ENCODE results near the genes ZDHHC11B and TERT.

- PRO-cap, result no peak
These were observed 20.2 kb upstream of the LRRC14B start for GRCh38 chr5:170898-171676.

DNA sequence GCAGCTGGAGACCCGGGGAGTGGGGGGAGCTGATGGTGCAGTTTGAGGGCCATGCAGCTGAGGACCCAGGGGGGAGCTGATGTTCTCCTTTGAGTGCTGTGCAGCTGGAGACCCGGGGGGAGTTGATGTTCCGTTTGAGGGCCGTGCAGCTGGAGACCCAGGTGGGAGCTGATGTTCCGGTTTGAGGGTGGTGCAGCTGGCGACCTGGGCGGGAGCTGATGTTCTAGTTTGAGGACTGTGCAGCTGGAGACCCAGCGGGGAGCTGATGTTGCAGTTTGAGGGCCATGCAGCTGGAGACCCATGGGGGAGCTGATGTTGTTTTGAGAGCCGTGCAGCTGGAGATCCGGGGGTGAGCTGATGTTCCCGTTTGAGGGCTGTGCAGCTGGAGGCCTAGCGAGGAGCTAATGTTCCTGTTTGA lies 14.6 kb downstream of the PDCD6 start:
- PRO-cap, result no peak

DNA sequence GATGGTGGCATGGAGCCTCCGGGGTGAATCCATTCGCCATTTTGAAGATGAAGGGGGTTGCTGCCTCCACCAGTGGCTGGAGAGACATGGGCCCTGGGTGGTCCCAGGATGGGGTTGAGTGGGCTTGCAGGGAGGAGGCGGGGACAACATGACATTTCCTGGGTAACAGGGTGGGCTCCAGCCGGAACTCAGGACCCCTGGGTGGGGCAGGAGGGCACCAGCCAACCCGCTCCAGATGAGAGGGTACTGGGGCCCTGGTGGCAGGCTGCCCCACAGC lies 55.7 kb downstream of the AHRR start:
- PRO-cap, result no peak

DNA sequence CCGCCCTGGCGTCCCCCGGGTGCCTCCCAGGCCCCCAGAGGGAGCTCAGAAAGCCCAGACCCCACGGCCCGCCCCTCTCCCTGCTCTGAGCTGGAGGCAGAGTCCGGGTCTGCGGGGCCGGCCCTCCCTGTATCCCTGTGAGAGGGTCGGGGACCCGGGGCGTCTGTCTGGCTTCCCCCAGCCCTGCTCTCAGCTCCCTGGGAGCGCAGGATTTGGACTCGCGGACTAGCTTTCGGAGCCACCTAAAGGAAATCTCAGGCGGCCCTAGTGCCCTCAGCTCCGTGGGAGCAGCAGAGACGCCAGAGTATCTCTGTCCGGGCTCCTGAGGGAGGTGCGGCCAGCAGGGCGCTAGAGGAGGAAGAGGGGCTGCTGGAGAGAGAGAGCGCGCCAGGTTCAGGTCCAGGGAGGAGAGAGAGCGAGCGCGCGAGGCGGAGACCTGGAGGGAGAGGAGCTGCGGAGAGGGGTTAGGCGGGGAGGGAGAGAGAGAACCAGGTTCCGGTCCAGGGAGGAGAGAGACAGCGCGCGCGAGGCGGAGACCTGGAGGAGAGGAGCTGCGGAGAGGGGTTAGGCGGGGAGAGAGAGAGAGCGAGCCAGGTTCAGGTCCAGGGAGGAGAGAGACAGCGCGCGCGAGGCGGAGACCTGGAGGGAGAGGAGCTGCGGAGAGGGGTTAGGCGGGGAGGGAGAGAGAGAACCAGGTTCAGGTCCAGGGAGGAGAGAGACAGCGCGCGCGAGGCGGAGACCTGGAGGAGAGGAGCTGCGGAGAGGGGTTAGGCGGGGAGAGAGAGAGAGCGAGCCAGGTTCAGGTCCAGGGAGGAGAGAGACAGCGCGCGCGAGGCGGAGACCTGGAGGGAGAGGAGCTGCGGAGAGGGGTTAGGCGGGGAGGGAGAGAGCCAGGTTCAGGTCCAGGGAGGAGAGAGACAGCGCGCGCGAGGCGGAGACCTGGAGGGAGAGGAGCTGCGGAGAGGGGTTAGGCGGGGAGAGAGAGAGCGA lies 31.0 kb downstream of the EXOC3 start:
- PRO-cap, result no peak

- PRO-cap, result no peak
These were observed 5.5 kb downstream of the SLC9A3 start for GRCh38 chr5:518653-519267.

GRCh38 chr5:532471-533252 lies 8.4 kb upstream of the SLC9A3 start:
- PRO-cap, result no peak

DNA sequence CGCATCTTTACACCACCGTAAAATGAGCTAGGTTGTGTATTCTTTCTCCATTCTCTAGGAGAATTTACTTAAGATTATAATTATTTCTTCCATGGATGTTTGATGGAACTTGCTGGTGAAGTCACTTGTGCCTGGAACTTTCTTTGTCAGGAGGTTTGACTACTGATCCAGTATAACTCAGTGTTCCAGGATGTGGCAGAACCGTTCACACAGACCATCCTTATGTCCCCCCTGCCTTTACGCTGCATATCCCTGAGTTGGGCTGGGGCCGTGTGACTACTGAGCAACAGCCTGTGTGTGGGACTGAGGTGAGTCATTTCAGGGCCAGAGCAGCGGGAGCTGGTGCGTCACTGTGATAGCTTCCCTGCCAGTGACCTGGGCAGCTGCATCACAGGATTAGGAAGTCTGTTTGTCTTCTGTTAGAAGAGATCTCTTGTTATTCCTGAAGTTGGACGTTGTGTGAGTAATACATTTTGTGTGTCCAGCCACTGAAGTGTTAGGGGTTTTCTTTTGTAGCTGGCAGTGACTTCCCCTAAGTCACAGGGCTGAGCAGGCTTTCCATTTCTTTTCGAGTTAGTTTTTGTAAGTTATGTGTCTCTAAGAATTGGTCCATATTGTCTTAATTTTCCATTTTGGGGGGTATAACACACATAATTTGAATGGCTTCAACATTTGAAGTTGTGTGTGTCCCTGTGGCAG lies 35.6 kb downstream of the TPPP start:
- PRO-cap, result no peak

DNA sequence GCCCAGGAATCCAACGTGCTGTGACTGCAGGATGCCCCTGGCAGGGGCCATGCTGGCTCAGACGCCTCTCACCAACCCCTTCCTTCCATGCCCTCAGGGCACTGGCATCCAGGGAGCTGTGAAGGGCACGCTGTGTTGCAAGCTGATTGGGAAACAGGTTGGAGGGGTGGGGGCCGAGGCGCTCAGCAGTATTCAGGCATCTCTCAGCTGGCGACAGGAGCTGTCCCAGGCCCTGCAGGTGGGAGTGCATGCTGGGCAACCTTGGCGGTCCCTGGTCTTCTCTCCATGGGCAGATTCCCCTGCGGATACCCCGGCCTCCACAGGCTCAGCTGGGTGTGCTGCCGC lies 9.6 kb downstream of the TPPP start:
- PRO-cap, result no peak

DNA sequence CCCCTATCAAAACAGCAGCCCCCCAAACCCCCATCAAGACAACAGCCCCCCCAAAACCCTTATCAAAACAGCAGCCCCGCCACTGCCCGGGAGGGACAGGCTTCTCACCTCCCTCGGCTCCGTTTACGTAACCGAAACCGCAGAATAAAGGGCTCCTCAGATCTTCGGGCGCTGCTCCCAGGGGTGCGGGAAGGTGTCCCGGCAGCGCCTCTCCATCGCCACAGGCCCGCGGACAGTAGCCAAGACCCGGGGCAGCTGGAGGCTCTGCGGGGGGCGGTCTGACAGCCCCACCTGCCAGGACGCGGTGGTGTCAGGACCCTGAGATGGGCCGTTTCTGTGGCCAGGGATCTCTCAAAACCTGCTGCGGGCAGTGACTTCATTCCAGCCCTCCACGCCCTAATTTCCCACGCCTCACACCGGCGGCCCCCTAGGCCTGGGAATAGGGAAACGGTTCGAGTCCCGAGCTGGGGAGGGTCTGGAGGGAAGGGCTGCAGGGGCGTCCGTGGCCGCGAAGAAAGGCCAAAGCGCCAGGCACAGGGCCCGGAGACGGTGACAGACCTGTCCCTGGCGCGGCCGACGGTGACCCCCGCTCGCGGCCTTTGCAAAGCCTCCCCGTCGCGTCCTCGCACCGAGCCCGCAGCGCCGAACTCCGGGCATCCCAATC lies 567 bp downstream of the TPPP start:
- PRO-cap, result no peak

DNA sequence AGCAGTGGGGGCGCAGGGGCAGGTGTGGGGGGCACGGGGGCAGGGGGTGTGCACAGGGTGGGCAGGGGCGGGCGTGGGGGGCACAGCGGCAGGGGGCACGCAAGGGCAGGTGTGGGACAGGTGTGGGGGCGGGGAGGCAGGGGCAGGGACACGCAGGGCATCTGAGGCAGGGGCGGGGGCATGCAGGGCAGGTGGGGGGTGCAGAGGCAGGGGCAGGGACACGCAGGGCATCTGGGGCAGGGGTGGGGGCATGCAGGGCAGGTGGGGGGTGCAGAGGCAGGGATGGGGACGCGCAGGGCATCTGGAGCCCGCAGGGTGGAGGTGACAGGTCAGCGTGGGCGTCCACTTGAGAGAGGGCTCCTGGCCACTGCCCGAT lies 33.2 kb downstream of the ZDHHC11B start:
- PRO-cap, result no peak

- PRO-cap, result bidirectional peak, plus-strand start at chr5:784862, minus-strand start at chr5:784715
These were observed at the start of gene ZDHHC11B for GRCh38 chr5:784487-785333. Gene ZDHHC11B (minus strand): TSS chr5:784729.

DNA sequence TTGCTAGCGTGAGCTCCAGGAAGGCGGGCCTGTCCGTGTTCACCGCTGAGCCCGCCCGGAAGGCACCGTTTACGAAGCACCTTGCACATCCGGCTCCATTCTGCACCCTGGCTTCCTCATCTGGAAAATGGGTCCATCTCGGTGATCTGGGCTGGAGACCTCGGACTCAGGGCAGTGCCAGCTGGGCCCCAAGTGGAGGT lies 52.5 kb upstream of the NKD2 start:
- PRO-cap, result no peak

DNA sequence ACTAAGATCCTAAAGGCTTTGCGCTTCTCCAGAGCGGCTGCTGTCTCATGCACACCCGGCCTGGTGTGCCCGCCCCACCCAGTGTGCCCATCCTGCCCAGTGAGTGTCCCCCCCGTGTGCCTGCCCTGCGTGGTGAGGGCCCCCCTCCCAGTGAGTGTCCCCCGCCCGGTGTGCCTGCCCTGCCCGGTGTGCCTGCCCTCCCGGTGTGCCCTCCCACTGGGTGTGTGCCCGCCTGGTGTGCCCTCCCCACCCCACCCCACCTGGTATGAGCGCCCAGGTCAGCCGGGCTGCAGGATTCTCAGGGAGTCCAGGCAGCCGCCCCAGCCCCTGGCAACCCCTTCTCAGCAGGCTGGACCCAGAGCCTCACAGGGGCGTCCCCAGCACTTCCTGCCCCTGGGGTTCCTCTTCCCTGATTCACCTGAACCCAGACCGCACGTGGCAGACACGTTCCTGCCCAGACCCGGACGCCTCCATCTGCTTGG lies 48.5 kb upstream of the NKD2 start:
- PRO-cap, result no peak

GRCh38 chr5:1063839-1065130 lies 47.6 kb downstream of the SLC12A7 start:
- PRO-cap, result no peak

GRCh38 chr5:1124500-1125299 lies 12.8 kb upstream of the SLC12A7 start:
- PRO-cap, result no peak

GRCh38 chr5:1129674-1130038 lies 17.8 kb upstream of the SLC12A7 start:
- PRO-cap, result no peak

DNA sequence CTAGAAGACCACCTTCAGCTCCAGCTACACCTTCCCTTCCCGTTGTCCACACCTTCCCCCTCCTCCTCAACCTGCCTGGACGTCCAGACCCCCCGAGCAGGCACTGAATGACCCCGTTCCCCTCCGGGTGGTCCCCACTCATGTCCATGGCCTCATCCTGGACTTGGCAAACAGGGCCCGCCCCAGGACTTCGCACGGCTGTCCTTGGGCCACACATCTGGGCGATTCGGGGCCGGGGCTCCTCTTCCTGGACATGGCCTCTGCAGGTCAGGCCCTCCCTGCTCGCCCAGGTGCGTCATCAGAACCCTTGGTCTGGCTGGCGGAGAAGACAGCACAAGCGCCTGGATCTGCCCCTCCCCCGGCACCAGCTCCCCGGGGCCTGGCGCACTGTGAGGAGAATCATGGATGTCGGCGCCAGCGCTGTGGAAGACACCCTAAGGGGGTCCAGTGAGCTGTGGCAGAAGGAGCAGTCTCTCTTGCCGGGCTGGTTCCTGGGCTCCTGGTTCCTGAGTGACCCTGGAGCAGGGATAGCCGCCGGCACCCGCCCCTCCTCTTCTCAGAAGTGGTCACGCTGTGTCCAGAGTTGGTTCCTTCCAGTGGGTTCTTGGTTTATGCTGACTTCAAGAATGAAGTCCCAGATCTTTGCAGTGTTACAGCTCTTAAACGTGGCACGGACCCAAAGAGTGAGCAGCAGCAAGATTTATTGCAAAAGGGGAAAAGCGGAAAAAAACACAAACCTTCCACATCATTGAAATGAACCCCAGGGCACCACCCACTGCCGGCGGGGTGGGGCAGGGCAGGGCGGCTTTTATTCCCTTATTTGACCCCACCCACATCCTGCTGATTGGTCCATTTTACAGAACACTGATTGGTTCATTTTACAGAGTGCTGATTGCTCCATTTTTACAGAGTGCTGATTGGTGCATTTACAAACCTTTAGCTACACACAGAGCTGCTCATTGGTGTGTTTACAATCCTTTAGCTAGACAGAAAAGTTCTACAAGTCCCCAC lies 25.9 kb upstream of the SLC12A7 start:
- PRO-cap, result no peak

GRCh38 chr5:1294024-1295341 lies at the start of gene TERT:
Gene TERT (minus strand): TSS chr5:1295068.
- PRO-cap, result no peak

GRCh38 chr5:1471723-1472392 lies 26.6 kb upstream of the SLC6A3 start:
- PRO-cap, result no peak

- PRO-cap, result no peak
These were observed 28.5 kb upstream of the SLC6A3 start for GRCh38 chr5:1473704-1474153.

Data from ascending aorta (tissue), 1 donor.